Bronchus fibroblast of lung (primary cell): ENCODE measurements around a stretch of chr14.

DNA sequence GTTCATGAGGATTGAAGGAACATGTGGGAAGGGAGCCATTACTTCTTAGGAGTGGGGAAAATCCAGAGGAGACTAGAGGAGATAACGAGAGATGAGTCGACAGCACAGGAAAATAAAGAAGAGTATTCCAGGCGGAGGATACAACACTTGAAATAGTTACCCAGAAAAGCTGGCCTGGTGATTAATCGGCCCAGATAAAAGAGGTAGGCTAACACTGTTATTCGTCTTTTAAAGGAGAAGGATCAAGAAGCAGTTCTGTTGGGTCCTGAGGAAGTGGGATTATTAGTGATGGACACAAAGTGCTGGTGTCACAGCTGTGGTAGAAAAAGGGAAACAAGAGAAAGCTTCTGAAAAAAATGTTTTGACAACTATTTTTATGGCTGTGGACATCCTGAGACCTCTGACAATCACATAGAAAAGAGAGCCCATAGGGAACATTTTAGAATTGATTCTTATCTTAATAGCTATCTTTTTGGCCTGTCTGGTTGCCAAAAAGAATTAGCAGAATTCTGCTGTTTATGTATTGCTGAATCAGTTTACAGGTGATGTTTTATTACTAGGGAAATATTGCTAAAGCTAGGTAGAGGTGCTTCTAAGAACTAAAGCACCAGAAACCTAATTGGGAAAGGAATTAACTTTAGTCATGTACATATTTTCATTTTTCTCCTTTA, 425.2 kb downstream of the ZFP36L1 start:
- RAMPAGE, long total RNA: no peak

GRCh38 chr14:68391540-68391954, 401.3 kb downstream of the ZFP36L1 start:
- RAMPAGE, long total RNA: no peak

DNA sequence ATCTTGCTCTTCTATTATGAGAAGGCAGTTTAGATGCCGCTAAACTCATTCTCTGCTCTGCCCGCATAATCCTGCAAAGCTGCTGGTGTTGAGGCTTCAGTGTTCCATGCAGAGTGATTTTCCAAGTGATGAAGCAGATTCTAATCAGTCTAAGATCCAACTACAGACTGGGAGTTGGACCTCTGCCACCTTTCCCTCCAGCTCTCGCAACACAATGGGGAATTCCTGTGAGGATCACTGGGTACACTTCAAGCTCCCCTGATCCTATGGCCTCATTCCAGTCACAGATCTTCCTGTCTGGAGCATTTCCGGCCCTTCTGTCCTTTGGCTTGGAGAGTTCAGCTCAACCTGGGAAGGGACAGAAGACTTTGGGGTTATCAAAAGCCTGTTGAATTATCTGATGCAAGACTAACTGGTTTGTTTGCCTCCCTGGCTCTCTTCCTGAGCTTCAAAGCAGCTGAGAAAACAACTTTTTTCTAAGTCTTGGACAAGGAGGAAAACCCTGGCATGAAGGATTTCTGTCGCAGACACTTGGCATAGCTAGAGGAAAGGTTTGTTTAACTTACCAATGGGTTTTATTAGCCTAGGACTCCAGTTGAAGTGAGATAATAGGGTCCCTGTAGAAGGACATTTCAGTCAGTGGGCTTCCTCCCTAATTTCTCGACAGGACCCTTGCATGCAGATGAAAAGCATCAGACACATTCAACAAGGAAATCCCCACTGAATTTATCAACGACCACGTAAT, 333.8 kb downstream of the ZFP36L1 start:
- RAMPAGE, long total RNA: no peak

DNA sequence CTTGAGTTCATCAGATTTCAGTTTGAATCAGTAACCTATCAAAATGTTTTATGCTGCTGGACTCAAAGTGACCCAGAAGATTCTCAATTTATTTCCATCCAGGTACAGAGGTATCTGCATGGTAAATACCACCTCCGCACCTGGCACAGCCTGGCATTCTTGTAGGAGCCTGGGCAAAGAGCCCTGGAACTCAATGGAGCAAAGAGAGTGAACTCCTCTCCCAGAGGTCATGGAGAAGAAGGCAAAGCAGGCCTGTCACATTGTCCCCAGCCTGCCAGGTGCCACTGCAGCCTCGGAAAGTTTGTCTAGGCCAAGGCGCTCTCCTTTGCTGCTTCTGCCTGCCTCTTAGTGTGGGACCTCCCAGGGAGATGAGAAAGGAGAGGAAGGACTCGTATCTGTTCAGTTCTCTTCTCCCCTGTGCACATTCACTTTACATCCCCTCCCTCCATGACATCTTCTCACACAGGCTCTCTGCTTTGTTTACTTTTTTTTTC, 319.8 kb downstream of the ZFP36L1 start:
- RAMPAGE, long total RNA: no peak

DNA sequence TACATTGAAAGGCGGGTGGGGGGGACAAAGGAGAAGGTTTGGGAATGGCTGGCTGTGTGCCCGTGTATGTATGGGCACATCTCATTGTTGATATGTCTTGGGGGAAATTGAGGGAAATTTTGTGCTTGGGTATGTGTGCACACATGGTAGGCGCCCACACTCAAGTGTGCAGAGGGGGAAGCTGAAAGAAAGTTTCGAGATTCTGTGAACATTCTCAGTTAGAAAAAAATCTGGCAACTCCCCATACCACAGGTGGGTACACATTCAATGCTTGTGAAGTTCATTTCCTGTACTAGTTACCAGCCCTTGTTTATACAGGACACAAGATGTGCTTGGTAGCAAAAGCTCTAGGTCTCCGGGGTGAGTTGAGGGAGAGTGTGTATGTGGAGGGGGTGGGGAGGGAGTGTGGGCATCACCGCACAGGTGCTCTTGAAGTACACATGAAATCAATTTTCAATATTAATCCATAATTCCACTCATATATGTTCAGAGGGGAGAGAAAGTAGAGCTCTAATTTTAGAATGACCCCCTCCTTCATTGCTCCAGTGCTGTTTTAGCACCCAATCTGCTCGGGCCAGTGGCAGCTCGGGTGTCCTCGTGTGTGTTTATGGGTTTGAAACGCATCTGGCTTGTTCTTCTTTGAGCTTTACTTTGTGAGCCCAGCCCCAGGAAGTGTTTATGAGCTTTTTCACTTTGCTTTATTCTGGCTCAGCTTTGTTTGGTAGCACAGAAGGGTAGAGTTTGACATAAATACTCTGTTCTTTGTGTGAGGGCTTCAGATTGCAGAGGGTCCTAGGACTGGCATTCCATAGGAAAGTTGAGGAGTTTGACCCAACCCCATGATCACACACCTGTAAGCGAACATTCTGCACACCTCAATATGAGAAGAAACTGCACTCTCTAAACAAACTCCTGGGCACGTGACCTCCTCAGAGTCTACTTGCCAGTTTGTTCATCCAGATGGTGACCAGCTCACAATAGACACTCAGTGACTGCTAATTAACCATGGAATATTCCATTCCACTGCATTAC, 285.9 kb downstream of the ZFP36L1 start:
- RAMPAGE, long total RNA: no peak

DNA sequence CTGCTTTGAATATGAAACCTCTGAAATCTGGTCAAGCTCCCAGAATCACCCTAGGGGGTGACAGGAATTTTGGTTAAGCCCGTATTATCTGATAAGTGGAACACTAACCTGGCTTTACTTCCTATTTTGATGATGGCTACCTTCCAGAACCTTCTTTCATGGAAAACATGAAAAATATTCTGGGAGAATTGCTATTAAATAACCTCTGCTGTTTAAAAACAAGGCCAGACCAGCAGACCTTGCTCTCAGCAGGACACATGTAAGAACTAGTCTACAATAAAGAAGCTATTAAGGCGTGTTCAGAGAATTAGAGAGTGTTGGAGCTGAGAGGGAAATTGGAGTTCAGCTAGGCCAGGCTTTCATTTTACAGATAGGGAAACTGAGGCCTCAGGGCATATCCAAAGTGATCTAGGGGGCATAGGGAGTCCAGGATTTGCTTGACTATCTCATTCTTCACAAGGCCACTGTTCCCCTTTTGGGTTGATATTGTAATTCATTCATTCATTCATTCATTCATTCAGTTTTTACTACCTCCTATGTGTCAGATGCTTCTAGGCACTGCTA, 281.4 kb downstream of the ZFP36L1 start:
- RAMPAGE, long total RNA: no peak

- RAMPAGE, long total RNA: no peak
Measured at GRCh38 chr14:68517971-68518682, 274.7 kb downstream of the ZFP36L1 start.

DNA sequence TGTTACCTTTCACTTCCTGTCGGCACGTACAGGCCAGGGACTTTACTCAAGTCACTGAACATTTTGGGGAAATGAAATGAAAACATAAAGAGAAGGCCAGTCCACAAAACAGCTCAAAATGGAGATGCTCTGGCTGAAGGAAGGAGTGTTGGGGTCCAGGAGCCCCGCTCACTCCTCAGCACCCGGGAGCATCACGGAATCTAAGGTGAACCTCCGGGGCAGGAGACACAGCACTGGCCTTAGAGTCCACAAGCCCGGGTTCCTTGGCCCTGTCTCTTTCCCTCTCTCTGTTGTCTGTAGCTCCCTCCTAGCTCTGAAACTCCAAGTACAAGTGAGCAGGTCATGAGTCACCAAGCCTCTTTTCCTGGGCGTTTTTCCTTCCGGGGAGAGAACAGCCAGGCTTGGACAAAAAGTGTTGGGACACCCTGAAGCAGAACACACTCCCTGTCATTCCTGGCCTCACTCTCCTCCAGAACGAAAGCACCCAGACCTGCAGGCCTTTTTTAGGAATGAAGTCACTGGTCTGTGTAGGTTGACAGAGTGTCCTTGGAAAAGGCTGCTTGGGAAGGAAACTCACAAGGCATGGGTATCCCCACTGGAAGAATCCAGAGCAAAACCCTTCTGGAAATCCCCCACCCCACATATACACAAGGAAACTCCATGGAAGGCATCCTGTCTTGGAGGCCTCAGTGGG, 245.4 kb downstream of the ZFP36L1 start:
- RAMPAGE, long total RNA: no peak

- RAMPAGE, long total RNA: no peak
Measured at GRCh38 chr14:68611460-68612406, 181.1 kb downstream of the ZFP36L1 start.

DNA sequence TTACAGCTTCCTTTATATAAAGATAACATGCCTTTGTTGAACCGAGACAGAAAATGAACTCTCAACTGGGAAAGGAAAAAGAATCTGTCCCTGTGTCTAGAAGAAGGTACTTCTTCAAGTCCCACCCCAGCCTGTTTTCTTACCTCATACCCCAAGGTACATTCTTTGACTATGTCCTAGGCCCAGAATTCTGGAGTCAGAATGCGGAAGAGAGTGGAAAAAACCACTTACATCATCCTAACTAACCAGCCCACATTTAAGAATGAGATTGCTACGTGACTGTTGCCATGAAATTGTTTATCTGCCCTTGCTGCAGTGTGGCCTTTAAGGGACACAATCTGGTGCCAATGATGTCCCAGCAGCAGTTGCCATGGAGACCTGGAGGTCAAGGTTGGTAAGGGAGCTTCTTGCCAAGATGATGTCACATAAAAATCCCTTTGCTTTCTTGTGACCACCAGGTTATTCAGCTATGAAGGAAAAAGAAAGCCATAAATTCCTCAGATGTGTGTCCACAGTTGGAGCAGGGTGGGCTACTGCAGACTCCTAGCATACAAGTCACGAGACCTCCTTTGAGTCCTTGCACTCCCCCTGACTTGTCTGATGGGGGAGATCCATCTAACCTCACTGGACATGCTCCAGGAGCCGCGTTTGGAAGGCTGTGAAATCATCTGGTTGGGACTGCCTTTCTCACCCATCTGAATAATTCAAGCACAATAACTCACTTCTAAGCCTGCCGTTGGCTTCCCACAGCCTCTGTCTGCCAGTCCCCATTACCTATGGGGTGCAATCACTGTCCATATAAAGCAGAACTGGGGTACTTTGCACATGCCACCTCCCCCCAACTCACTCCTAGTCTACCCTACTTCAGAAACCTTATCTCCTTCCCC, 165.7 kb downstream of the ZFP36L1 start:
- RAMPAGE, long total RNA: no peak

DNA sequence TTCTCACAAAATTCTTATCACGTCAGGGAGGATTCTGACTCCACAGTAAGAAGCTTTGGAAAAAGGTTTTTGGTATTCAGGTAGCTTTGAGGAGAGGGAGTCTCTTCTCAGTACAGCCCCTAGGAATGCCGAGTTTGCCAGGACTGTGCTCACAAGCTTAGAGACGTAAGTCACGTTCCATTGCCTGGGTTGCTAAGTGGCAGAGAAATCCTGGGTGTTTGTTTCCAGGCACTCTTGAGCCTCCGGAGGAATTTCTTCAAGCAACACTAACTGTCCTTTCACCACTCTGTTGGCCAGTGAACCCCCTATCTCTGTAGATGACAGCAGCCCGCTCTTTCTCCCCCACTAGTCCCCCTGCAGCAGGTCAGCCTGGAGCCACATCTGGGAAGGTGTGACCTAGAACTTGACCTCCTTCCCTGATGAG, 162.8 kb downstream of the ZFP36L1 start:
- RAMPAGE, long total RNA: no peak

DNA sequence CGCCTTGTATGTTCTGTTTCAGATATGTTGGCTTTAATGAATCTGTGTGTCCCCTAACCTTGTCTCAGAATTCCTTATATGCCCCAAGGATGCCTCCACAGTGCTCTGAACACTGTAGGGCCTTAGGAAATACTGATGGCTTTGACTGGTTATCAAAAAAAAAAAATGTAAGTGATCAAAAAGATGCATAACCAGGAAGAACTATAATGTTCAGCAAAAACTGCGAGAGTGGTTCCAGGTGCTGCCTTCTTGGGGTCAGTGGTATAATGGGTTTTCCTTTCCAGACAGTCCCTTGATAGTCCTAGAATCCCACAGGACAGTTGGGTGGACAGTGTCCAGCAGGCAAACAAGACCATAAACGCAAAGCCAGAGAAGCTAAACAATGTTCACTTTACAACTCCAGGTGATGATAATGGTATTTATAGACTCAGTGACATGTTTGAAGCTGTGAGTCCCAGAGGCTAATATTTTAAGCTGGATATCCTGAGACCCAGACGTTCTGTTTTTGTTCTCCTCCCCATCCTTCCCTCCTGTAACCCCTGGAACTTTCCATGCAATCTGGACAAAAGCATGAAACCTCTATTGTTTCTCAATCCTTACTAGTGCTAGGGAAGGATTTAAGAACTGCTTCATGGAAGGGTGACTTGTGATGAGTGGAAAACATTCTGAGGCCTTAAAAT, 121.1 kb downstream of the ZFP36L1 start:
- RAMPAGE, long total RNA: no peak

DNA sequence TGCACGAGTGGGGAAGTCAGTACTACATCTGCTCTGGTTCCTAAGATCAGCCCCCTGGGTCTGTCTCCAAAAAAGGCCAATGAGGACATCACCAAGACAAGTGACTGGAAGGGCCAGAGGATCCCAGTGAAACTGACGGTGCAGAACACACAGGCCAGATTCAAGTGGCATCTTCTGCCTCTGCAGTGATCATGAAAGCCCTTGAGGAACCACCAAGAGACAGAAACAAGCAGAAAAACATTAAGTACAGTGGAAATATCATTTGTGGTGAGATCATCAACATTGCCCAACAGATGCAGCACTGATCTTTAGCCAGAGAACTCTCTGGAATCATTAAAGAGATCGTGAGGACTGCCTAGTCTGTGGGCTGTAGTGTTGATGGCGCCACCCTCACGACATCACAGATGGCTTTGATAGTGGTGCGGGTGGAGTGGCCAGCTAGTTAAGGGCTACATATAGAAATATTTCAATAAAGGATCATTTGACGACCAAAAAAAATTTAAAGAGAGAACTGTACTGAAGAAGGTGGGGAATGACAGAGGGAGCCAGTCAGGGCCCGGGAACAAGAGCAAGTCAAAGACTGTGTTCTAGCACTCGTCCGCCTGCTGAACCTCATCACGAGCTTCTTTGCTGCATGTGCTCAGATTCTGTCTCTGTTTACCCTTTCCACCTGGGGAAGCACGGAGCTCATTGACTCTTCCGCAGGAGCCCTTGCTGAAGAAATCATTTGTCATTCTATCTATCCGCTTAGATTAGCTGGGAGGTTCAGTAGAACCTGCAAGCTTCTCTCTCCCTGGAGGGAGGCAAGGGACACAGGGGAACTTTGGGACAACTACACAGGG, 99.5 kb downstream of the ZFP36L1 start:
- RAMPAGE, long total RNA: no peak

GRCh38 chr14:68705871-68706540, 86.9 kb downstream of the ZFP36L1 start:
- RAMPAGE, long total RNA: no peak

- RAMPAGE, long total RNA: no peak
Measured at GRCh38 chr14:68727652-68728256, 65.1 kb downstream of the ZFP36L1 start.

DNA sequence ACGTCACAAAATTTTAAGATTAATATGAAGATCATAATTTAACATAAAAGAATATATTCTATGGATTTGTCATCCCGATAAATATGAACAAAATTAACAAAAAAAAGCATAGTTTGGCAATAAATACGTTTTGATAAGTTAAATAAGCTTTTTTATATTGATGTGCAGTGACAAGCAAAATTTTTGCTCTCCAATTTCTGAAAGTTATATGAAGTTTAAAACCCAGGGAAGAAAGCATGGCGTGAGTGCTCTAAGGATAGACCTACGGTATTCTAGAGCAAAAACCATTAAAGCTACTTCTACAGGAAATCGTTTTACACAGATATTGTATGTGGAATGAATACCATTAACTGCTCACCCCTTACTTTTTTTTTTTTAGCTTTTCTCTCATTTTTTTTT, 4.6 kb downstream of the ZFP36L1 start:
- RAMPAGE, long total RNA: no peak

DNA sequence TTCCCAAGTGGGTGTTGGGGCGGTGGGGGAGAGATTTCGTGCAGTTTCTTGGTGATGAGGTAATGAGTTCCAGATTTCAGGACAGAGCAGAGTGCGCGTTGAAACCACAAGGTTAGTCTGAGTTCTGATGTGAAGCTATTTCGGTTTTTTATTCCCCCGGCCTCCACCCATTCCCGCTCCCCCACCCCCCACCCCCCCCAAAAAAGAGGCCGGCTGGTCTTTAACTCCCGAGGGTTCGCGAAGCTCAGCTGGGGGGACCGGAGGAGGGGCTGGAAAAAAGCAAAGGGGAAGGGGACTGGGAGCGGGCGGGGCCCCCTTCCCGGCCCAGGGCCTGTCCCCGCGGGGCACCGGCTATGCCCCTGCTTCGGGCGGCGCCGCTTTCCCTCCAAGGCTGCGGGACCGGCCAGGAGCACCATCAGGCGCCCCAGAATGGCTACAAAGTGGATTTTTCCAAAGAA, 2.3 kb upstream of the ZFP36L1 start:
- RAMPAGE, long total RNA: no peak

GRCh38 chr14:68813675-68814195, 20.9 kb upstream of the ZFP36L1 start:
- RAMPAGE, long total RNA: no peak

DNA sequence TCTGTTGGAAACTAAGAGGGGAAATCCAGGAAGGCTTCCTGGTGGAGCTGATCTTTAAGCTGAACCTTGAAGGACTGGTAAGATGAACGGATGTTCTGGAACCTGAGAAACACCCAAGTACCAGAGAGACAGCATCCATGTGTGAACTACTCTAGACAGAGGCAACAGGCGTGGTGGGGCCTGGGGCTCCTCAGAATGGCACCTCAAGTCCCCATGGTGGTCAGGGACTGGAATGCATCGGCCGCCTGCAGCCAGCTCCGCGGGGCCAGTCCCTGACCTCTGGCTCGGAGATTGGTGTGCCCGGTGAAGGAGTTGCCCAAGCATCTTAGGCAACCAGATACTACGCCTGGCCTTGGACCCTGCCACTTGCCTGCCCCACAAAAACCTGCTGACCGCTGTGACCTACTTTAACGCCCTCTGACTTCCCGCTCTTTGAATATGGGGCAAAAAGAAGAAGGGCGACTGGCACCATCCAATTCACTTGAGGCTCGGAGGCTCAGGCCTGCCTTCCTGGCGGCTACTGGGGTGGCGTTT, 22.9 kb upstream of the ZFP36L1 start:
- RAMPAGE, long total RNA: no peak

DNA sequence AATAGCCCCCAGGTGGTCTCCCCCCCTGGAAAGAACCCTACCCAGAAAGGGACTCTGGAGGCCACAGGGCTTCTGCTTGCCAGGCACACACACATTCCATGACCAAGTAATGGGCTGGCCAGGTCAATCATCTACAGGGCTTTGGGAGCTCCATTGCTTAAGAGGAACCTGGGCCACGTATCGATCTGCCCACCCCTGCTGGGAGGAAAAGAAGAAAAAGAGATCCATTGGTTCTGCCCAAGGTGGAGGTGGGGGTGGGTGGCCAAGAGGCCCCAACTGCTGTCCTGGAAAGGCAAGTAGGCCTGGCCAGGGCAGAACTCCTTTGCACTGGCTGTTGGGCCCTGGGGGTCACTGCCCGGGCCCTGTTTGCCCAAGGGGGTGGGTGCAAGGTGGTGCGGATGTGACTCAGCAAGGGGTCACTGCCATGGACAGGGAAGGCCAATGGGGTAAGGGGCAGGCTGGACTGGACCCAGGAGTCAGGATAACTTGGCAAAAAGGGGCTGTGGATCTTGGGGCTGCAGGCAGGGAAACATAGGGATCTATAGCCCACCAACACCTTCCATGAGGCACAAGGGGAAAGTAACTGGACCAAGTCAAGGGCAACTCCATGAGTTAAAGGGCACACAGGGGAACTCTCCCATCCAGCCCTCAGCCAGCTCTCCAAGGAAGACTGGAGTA, 31.0 kb upstream of the ZFP36L1 start:
- RAMPAGE, long total RNA: no peak